Mesenteric fat pad (tissue), 1 donor: ENCODE data around the gene CLCA1.

GRCh38 chr1:86468703-86469322, at the start of gene CLCA1:
Gene CLCA1, plus strand, starts transcription at chr1:86468927.
- PRO-cap, result no peak

DNA sequence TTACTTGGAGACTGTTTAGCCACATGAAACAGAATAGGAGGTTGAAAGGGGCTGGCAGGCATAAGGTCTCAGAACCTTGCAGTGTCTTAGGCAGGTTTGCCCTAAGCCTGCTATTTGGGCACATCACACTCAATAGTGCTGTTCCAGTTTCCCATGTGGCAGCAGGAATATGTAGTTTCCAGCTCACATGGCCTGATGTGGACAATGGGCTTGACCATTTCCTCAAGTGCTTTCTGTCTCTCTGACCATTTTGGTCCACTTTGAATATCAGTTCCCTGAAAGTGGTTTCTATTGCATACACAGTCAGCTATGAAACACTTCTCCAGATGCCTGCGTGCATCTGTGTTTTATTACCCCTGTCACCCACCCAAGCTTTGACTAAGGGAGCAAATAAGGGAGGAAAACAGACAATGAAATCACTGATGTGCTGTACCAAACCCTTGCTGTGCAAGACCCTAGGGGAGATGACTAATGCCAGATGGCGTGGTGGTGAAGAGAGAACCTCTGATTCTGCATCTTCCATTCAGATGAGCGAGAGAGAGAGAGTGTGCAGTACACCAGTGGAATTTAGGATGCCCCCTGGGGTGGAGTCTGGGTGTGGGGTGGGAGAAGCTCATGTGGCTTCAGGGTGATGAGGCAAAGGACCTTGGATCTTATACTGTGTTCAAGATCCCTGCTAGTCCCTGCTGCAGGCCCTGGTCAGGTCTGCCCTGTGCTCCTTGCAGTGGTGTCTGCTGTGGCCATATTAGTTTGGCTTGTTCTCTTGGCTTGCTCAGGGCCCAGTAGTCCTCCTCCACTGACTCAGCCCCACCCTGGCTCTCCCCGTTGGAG, 18.4 kb downstream of the CLCA1 start:
- PRO-cap, result no peak

- PRO-cap, result no peak
Measured at GRCh38 chr1:87121818-87122173, 206.9 kb upstream of the LMO4 start.

DNA sequence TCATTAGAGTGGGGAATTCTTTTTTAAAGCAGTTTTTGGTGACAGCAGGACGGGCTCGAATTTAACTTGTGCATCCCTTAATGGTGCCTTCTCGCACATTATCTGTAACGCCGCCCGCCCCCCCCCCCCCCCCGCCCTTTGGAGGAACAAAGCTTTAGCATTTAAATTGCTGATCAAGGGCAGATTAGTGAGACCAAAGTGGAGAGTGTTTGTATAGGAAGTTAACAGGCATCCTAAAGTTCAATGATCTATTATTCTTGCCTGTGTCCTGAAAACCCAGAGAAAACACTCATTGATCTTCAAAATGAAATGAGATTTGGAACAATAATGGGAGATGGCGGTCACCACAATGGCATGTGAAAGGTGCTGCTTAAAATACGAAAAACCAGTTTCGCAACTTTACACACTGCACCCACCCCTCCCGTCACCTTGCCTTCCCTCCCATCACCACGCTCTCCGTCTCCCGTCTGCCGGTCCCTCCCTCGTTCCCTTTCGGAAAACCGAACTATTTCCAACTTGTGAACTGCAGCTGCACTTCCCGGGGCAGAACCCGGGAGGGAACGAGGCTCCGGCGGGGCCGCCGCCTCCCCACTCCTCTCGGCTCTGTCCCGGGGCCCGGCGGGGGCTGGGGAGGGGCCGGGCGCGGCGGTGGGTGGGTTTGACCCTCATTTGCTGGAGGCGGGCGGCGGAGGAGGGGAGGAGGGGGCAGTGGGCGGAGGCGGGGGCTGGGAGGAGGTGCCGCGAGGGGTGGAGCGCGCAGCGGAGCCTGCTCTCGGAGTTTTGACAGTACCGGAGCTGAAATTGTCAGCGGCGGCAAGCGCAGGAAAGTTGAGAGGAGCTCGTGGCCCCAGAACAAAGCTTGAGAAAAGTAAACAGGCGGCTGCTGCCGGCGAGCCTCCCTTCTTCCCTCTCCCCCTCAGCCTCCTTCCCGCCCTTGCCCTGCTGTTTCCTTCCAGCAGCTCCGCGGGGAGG, 2.6 kb downstream of the LMO4 start:
- PRO-cap, result bidirectional peak, plus-strand start at position 717 of the sequence, minus-strand start at position 605 of the sequence

DNA sequence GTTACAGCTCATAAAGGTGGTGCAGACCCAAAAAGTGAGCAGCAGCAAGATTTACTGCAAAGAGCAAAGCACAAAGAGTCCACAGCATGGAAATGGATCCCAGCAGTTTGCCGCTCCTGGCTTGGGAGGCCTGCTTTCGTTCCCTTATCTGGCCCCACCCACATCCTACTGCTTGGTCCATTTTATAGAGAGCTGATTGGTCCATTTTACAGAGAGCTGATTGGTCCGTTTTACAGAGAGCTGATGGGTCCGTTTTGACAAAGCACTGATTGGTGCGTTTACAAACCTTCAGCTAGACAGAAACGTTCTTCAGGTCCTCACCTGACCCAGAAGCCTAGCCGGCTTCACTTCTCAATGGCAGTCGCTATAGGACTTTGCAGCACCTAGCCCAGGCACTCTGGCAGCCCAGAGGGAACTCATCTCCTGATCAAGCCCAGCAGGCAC, 200.1 kb downstream of the LMO4 start:
- PRO-cap, result no peak

DNA sequence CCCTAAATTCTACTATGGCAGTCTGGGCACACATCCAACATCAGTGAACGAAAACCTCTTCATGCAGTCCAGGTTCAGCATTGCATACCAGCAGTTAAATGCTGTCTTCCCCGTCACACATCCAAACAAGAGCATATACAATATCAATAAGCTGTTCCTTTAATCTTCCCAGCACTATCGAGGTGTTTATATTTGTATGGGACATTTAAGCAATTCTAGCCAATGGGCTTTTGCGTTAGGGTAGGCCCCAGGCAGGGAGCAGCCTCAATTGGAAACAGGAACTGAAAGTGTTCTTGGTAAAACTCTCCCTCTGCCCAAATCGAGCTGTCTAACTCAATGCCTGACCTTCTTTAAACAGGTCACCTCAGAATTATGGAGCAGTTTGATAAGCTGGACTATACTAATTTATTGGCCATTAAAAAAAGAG, 497.9 kb downstream of the LMO4 start:
- PRO-cap, result no peak

DNA sequence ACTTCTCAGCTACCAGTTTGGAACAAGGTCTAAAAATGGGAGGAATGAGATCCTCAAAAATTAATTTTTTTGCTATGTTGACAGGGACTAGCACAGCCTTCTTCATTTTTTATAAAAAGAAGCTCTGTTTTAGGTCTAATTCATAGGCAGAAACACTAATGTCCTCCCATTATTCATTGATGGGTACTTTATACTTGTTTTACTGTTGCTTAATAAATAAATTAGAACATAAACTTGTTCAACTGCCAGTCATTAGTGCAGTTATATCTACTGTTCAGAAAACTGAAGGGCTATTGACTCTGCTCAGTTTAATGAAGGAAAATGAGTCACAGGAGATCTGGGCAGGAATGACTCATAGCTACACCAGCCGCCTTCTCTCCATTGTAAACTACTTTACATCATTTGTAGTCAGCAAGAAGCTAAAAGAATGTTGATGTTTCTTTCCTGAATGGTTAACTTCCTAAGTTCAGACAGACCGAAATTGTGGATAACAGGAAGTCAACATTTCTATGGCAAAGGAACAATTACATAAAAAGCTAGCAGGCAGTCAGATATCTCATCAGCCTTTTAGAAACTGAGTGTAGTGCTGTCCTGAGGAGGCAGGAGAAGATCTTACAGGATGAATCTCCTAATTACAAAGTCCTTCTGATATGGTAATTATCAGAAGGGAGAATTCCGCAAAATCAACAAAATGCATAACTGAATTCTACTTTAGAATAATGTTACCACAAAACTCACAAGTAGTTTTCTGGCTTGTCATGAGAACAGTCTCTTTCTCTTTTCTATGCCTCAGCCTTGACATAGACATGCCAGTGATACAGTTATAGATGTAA, 356.4 kb upstream of the PKN2 start:
- PRO-cap, result no peak

GRCh38 chr1:88710304-88711175, 26.5 kb downstream of the PKN2 start:
- PRO-cap, result no peak

- PRO-cap, result no peak
Measured at GRCh38 chr1:89062676-89063218, 2.3 kb downstream of the GBP1 start.

GRCh38 chr1:89115076-89115478, 10.8 kb downstream of the GBP2 start:
- PRO-cap, result no peak

DNA sequence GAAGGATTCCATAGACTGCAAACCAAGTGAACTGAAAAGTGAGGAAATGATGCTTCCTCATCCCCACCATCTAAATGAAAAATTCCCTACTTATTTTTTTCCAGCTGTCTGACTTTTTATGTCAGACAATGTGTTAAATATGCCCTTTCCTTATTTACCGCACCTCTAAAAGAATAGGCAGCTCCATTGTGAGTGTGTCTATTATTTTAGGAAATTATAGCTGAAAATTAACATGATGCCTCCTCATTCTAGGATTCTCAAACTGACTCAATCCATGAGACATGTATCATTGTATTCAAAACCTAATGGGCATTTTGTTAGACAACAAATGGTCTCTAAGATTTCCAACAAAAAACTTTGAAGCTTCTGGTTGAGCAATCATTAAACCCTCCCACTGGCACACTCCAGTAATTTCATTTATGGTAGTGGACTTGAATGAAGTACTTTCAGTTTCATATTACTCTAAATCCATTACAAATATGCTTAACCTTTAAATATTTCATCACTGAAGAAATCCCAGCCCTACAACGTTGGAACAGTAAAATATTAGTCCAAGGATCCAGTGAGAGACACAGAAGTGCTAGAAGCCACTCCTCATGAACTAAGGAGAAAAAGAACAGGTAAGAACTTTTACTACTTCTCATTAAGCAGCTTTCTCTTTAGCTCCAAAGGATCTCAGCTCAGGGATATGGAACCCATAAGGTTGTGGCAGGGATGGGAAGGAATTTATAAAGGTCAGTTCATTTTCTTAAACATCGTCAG, 43.5 kb downstream of the GBP6 start:
- PRO-cap, result unidirectional peak, plus-strand start at position 549 of the sequence

- PRO-cap, result no peak
Measured at GRCh38 chr1:89530384-89531150, 5.9 kb downstream of the LRRC8B start.

DNA sequence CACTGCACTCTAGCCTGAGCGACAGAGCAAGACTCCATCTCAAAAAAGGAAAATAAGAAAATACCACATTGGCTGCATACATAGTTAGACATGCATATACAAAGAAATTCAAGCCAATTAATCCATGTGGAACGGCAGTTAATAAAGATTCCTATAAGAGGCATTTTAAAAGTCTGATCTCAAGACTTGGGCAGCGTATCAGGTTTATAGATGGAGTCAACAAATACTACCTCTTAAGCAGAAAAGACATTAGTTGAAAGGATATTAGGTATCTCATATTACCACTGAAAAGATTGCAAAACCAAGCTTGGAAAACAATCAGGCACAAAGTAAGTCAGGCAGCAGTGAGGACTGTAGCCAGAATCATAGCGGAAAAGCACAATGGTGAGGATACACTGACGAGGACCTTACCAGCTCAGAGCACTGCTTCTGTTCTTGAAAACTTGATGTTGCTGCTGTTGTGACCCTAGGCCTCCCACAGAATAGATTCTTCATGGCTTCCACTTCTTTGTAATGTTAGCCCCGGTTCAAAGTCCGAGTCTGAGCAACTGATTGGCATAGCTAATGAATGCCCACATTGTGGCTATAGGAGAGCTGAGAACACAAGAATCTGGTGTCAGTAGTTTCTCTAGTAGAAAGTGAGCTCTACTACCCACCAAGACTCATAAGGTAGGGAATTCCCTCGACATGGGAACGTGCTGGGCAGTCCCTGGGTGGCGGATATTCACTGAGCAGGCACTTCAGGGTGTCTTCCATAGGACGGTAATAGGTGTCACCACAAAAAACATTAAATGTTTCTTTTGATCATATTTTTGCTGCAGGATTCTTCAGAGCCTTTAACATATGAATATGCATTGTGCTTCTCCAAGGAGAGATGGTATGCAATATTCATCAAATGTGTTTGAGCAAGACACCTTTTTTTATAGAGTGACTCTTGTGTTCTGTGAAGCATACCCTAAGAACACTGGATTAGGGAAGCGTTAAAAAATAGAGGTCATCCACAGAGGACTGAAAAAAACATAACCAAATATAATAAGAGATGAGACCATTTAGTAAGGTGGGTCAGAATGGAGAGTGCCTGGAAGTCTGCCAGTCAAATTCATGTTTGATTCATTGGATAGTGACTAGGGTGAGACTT, 45.1 kb upstream of the LRRC8C start:
- PRO-cap, result no peak

GRCh38 chr1:90730407-90731103, 13.5 kb upstream of the BARHL2 start:
- PRO-cap, result no peak

DNA sequence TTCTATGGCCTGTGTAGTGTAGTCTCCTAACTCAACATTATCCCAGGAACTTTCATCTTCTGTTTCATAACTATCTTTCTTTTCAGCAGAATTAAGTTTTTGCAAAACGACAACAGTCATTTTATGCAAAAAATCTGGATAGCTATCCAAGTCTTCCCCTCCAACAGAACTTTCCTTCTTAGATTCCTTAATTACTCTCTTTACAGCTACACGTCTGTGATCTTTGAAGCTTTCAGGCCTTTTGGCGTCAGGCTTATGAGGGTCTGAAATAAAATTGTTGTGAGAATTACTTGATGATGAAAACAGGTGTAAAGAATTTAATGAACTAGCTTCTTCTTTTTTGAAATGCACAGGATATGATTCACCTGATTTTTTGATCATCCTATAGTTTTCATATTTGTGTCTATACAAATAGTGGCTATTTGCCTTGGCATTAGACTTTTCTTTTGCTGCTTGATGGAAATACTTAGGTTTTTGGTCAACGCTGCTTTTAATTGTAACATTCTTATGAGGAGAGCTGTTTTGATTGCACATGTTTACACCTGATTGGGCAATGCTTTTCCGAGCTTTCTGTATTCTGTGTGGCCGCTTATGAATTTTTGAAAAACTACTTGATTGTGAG, 83.0 kb downstream of the ZNF644 start:
- PRO-cap, result no peak

GRCh38 chr1:90966994-90967693, 54.7 kb downstream of the ZNF644 start:
- PRO-cap, result no peak

DNA sequence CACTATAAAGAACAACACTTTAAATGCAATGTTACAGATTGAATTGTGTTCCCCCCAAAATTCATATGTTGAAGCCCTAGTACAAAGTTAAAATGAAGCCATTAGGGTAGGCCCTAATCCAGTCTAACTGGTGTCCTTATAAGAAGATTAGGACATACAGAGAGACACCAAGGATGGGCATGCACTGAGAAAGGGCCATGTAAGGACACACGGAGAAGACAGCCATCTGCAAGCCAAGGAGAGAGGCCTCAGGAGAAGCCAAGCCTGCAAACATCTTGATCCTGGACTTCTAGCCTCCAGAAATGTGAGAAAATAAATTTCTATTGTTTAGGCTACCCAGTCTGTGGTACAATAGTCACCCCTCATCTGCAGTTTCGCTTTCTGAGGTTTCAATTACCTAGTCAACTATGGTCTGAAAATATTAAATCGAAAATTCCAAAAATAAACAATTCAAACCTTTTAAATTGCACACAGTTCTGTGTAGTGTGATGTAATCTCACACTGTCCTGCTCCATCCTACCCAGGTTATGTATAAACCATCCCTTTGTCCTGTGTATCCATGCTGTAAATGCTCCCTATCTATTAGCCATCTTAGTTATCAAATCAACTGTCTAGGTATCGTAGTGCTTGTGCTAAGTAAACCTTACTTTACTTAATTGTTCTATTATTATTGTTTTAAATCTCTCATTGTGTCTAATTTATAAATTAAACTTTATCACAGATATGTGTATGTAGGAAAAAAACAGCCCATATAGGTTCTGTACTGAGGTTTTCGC, 52.6 kb downstream of the ZNF644 start:
- PRO-cap, result no peak

- PRO-cap, result no peak
Measured at GRCh38 chr1:91020940-91021849, 640 bp downstream of the ZNF644 start.

DNA sequence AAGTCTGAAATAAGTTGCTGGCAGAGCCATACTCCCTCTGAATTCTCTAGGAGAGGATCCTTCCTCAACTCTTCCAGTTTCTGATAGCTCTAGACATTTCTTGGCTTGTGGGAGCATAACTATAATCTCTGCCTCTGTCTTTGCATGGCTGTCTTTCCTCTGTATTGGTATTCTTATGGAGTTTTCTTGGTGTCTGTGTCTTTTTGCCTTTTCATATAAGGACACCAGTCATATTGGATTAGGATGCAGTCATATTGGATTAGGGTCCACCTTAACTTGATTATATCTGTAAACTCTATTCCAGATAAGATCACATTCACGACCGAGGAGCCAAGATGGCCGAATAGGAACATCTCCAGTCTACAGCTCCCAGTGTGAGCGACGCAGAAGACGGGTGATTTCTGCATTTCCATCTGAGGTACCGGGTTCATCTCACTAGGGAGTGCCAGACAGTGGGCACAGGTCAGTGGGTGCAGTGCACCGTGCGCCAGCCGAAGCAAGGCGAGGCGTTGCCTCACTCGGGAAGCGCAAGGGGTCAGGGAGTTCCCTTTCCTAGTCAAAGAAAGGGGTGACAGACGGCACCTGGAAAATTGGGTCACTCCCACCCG, 118.2 kb downstream of the HFM1 start:
- PRO-cap, result no peak

- PRO-cap, result no peak
Measured at GRCh38 chr1:91569327-91570280, 69.0 kb downstream of the CDC7 start.